NB4 (cell line): Measurements from ENCODE around the gene PALMD.

DNA sequence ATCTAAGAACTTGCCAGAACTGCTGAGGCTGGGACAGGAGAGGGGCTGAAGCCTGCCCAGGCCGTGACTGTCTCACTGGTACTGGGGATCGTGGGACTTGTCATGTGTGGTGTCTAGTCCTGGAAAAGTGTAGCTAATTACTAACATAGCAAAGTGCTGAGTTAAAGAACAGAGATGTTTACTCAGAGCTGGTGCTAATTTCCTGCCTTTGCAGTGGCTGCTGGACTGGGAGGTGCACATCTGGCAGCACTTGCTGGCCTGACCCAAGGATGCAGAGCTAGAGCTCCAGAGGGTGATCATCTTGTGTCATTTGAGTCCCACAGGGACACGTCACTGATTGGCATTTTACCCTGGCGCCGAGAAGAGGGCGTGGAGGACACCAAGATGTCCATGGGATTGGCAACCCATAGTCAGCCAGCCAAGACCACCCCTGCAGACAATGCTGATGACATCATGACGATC is 110.2 kb upstream of the SLC44A3 start:
- RRBS = no CpG with 5 or more reads among the region's 7 CpGs

DNA sequence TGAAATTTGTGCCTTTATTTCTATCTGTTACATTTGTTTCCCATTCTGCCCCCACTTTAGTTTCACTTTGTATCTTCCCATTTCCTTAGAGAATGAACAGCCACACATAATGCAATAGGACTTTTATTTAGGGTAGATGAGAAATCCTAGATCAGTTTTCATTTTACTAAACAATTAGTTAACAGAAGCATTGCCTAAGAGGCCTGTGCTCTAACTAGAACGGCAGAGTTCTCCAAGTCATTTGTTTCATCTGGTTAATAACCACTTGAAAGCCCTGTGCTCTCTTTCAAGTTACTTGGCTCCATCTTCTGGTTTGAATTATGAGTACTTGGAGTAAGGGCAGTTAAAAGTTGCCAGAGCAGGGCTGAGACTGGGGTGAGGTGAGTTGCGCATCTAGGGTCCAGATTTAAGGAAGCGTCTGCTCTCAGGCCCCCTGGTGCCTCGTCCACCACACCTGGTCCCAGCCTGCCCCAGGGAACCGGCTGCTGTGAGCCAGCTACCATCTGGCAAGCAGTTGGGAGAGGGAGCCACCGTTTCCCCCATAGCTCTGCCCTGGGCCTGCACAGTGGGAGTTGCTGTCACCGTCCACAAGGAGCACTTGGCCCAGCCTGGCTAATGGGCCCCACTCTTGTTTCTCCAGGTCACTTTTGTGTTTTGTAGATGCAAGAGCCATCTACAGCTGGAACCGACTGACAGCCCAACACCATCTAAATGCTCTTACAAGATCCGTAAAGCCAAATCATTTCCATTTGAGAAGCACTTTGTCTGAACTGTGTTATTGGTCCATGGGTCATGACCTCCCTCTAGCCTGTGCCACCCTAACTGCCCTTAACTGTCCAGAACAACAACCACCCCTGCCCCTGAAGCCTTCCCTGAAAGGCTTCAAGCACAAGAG is 18.0 kb upstream of the SLC44A3 start:
- RRBS = no CpG with 5 or more reads among the region's 9 CpGs

- RRBS = no CpG with 5 or more reads among the region's 13 CpGs
These were observed 44.6 kb downstream of the SLC44A3 start for GRCh38 chr1:94864585-94865326.

DNA sequence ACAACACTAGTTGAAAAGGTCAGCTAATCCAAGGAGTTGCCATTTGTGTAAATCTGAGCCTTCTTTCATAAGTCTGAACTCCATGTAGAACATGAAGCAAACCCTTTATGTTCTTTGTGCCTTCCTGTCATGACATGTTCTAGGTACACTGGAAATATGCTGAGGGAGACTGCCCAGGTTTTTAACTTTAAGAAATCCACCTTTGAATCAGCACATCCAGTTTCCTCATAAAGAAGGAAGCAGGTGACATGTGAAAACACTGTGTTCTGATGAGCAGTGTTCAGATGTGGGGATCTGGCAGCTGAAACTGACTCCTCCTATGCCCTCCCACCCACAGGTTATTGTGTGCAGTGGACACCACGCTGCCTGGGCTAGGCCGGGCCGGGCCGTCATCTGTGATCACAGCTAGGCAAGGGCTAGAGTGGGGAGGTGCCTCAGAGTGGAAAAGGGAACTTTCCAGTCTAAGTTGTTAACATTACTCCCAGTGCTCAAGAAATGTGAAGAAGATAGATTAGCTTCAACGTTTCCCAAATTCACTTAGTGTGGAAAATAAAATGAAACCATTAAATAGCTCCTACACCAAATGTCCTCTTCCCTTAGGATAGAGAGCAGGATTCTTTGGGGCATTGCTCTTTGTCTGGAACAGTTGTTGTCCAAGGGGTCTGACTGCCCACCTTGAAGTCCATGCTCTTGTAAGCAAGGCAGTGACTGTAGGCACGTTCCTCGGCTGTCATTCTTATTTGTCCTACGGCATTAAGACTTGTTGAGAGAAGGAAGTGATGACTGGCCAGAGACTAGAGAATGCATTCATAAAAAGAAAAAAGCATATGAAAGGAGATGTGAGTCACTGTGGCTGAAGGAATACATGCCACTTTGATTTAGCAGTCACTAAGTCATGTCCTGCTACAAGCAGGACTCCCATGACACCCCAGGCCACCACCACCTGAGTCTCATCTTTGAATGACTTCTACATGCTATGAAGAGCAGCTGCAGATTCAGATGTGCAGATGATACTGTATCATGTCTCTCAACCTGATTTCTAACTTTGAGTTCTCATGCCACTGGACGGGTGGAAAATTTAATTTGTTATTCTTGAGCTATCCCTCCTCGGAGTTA is 50.8 kb downstream of the CNN3 start:
- RRBS = no CpG with 5 or more reads among the region's 10 CpGs

GRCh38 chr1:97208063-97208684 is 486.6 kb downstream of the PTBP2 start:
- RRBS = no CpG with 5 or more reads among the region's 3 CpGs

DNA sequence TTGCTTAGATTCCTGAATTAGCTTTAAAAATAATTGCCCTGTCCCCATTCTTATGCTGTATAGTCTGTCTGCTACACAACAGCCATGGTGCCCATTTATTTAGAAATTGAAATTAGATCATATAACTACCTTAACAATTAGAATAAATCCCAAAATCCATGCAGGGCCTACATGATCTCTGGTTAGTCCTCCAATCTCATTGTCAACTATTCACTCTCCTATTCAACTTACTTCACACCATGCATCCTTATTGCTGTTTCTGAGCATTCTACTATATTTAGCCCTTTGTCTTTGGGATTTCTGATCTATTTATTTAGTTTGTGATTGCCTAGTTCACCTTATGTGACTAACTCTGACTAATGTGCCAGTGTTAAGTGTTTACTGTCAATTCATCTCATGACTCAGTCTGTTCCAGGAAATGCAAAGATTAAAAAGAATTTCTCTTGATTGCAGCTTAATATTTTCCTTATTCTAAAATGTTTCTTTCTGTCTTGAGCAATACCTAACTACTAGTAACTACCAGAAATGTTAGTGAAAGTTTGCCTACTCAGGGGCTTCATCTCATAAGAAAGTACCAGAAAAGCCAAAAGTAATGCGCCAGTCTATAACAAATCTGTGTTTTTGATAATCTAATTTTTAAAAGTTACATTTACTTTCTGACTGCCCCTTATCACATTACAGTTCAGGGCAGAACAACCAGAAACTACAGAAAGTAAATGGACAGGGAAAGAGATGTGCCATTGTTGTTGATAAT is 556.3 kb downstream of the PTBP2 start:
- RRBS = no CpG with 5 or more reads among the region's 1 CpG

GRCh38 chr1:98054169-98054710 is 133.4 kb upstream of the DPYD start:
- RRBS = 3% methylated on average over 12 of the region's 33 CpGs

- RRBS = no CpG with 5 or more reads among the region's 21 CpGs
These were observed at the start of gene PALMD for GRCh38 chr1:99645562-99646814. Gene PALMD (plus strand): TSS chr1:99646113.

DNA sequence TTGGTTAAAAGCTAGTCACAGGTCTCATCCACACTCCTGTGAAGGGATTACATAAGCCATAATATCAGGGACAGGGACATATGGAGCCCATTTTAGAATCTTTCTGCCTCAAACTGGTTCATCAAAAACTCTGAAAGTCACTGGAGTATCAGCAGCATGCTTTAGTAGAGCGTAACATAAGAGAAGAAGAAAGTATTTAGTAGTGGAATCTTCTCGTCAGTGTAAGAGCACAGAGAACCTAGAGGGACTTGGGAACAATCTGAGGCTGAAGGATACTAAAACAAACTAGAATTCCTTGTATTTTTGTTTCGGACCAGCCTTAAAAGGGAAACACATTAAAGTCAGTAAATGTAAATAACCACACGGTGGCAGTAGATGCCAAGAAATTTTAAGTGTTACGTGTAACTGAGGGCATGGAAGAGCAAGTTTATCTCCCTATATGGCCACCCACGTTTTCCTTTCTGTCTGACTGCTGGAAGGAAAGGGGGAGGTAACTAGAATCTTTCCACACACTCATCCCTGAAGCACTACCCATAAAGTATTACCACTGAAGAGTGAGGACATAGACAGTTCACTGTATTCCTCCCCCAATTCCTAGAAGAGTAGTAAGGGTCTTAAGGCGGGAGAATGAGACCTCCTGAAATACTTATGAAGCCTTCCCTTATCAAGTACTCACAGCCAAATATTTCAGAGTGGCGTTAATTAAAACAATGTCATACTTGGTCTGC is 41.5 kb upstream of the AGL start:
- RRBS = no CpG with 5 or more reads among the region's 8 CpGs

DNA sequence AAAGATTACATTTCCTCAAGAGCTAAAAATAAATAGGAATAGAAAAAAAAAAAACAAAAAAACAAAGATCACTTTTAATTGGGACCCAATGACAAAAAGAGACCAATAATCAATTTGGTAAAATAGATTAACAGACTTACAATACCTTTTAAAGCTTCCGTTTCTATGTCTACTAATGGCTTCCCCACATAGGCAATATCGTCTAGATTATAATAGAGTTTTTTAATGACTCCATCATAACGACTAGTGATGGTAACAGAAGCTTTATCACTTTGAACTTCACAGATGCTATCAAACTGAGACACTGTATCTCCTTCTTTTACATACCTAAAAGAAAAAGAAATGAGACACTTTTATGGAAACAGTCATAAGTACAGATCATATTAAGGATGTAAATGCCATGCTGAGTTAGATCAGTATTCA is 19.0 kb downstream of the DBT start:
- RRBS = no CpG with 5 or more reads among the region's 3 CpGs

DNA sequence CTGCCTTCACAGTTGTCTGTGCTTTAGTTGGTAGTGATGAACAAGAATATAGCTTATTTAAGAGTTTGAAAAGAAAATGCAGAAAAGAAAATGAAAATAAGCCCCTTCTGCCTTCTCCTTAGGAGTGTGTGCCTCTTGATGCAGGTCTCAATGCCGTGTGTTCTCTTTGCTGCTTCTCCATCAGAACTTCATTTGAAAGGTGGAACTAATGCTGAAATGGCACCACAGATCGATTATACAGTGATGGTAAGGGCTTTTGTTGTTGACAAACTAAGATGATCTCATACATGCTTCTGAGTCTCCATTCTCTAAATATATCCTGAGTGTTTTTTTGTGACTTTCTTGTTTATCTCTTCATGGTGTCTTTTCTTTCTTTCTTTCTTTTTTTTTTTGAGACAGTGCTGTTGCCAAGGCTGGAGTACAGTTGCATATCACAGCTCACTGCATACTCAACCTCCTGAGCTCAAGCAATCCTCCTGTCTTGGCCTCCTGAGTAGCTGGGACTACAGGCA is 4.5 kb downstream of the RTCA start:
- RRBS = no CpG with 5 or more reads among the region's 2 CpGs

DNA sequence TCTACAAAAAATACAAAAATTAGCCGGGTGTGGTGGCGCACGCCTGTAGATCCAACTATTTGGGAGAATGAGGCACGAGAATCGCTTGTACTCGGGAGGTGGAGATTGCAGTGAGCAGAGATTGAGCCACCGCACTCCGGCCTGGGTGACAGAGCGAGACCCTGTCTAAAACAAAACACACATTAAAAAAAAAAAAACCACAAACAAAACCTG is 1.4 kb upstream of the CDC14A start:
- RRBS = no CpG with 5 or more reads among the region's 9 CpGs

- RRBS = no CpG with 5 or more reads among the region's 4 CpGs
These were observed 76.8 kb upstream of the GPR88 start for GRCh38 chr1:100460973-100461680.

GRCh38 chr1:100463805-100464054 is 74.2 kb upstream of the GPR88 start:
- RRBS = no CpG with 5 or more reads among the region's 6 CpGs

GRCh38 chr1:100643851-100644127 is 75.8 kb upstream of the VCAM1 start:
- RRBS = no CpG with 5 or more reads among the region's 1 CpG

DNA sequence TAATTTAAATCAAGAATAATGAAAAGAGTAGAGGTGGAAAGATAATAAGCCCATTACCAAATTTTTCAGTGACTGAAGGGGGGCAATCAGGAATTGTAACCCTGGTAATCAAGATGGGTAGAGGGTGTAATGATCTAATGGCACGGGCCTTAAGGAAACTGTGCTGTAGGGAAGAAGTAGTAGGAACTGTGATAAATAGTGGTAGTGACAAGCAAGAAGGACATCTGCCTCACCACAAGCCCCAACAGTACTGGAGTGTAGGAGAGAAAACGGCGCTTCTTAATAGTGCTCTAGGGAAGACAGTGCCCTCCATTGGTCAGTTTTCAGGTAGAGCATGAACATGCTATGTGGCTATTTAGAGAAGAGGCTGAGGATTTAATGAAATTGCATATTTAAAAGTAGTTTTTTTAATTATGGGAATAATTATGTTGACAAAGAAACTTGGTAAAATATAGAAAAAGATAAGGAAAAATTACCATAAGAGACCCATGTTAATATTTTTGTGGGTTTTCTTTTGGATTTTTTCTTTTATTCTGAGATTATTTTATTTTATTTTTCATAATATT is 32.2 kb downstream of the SLC30A7 start:
- RRBS = no CpG with 5 or more reads among the region's 3 CpGs

GRCh38 chr1:100949164-100950072 is 53.5 kb downstream of the SLC30A7 start:
- RRBS = no CpG with 5 or more reads among the region's 8 CpGs

DNA sequence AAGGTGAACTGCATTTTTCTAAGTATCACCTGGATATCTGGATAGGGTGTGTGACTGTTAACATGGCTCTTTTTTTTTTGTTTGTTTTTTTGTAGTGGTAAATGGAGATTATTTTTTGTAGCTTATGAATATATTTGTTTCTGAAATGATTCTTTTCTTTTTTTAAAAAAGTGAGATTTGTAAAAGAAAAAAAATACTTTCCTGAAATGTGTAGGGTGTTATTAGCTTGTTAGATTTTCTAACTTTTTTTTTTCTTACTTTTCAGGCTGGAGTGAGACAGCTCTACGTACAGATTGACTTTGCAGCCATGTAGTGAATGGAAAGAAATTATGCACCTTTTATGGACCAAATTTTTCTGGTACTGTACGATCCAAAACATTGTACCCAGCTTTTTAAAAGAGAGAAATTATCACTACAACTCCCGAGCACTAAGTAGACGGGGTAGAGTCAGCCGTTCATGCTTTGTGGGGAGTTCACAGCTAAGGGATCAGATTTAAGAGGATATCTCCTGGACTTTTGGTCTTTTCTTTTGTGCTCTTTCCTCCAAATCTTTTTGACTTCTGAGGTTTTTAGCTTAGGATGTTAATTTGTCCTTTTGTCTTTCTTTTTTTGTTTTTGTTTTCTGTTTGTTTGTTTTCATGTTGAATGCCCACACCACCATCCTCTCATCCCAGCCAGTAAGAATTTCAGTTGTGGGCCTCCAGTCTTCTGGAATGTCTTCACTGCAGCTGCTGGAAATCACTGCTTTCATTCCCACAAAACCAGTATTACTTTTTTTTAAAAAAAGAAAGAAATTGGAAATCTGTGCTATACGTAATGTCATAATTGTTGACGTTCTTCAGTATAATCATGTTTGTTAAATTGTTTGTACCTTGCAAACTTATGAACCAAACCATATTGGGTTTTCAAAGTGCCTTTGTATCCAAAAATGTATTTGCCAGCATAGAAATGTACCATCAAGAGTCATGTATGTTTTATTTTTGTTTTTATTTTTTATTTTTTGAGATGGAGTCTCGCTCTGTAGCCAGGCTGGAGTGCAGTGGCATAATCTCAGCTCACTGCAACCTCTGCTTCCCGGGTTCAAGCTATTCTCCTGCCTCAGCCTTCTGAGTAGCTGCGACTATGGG is 50.7 kb downstream of the DPH5 start:
- RRBS = no CpG with 5 or more reads among the region's 10 CpGs

GRCh38 chr1:101020556-101021017 is 5.0 kb downstream of the DPH5 start:
- RRBS = no CpG with 5 or more reads among the region's 1 CpG

DNA sequence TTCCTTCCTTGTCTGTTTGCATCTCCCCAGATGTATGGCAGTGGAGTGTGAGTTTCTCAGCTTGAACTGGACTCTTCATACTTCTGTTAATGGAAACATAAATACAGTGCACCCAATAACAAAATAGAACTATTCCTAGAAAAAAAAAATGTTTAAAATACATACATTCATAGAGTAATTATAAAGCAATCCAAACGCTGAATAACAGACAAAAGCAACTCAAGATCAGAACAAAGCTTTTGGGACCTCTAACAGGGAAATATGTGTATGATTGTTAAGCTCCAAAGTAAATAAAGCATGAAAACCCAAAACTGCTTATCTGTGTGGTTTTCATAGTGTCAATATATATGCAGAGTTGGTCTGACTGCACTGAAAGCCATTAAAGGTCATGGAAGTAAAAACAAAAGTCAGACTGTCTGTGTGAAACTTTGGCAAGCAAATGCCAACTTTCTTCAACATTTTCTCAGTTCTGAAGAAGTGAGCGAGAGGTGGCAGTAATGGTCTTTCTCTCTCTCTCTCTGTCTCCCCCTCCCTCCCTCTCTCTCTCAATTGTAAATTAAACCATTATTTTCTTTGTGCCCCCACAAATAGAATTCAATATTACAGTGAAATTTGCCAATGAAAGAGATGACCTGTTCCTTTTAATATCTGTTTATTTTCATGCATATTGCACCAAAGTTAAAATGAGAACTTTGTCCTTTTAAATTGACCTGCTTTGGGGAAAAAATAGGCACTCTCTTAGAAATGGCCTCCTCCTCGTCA is 100.1 kb upstream of the S1PR1 start:
- RRBS = no CpG with 5 or more reads among the region's 3 CpGs